Epithelial cell of proximal tubule (primary cell): ENCODE results near the genes CPNE4, ACAD11 and NPHP3.

GRCh38 chr3:129379621-129380068 lies 48.8 kb downstream of the EFCAB12 start:
- RAMPAGE, long total RNA, result no peak
- RRBS, result no CpG with 5 or more reads among the region's 6 CpGs

- RAMPAGE, long total RNA, result no peak
- RRBS, result no CpG with 5 or more reads among the region's 8 CpGs
These were observed 28.5 kb downstream of the EFCAB12 start for GRCh38 chr3:129399905-129400394.

DNA sequence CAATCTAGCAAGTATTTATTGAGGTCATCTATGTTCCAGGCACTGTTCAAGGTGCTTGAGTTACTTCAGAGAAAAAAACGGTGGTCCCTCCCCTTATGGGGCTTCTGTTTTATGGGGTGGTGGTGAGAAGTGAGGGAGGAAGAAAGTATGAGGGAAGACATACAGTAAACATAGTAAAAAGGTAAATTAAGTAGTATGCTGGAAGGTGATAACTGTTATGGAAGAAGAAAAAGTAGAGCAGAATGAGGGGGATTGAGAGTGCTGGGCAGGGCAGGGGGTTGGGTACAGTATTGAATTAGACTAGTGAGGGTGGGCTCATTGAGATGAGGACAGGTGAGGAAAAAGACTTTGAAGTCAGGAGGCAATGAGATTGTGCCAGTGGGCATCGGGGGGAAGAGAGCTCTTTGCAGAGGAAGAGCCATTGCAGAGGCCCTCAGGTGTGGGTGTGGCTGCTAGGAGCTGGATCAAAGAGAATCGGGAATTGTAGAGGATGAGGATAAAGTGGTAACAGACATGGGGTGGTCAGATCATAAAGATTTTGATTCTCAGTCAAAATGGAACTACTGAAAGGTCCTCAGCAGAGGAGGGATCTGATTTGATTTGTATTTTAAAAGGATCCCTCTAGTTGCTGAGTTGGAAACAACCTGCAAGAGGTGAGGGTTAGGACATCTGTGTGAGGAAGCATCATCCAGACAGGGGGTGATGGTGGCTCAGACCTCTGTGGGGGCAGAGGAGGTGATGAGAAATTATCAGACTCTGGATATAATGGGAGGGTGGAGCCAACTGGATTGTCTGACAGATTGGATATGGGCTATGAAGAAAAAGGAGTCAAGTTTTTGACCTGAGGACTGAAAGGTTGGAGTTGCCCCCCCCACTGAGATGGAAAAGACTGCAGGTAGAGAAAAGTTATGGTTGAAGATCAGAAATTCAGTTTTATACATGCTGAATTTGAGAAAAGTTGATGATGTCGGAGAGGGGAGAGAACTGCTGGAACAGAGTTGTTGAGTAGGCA lies 12.4 kb downstream of the IFT122 start:
- RAMPAGE, long total RNA, result no peak
- RRBS, result no CpG with 5 or more reads among the region's 4 CpGs

- RAMPAGE, long total RNA, result no peak
- RRBS, result no CpG with 5 or more reads among the region's 6 CpGs
These were observed 2.8 kb downstream of the PLXND1 start for GRCh38 chr3:129603640-129604038.

DNA sequence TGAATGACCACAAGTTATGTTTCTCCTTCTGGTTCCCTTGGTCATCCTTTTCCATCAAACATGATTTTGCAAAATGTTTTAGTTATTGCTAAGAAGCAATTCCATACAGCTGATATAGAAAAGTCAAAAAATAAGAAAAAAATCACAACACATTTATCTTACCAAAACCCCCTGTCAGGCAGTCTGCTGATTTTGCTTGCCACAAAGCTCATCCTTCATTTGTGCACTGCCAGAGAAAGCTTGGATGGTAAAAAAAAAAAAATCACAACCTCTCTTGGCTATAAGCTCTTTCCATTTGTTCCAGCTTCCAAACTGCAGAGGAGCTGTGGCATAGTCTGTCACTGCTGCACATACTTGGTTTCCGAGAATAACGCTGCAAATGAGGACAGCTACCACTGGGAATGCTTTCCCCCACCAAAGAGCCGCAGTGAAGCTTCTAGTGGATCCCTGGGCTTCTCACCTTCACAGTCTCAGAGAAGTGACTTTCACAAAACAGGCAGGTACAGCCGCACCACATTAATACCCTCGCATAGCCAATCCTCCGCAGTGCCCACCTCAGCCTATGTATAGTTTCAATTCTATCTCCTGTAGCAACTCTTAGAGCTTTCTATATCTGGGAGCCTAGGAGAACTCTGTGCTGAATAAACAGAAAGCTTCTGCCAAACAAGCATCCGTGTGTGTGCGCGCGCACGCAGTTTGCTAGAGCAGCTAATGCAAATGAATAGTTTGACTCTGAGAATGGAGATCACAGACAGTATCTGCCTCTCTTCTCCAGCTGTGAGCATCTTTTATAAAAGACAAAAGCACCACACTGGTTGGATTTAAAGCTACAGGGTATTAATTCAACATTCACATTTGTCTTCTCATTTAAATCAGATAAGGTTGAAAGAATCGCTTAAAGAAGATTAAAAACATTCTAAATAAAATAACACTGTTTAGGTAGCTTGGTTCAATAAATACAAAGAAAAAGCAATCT lies 81.8 kb upstream of the PLXND1 start:
- RAMPAGE, long total RNA, result no peak
- RRBS, result no CpG with 5 or more reads among the region's 12 CpGs

GRCh38 chr3:129722033-129722485 lies 115.6 kb upstream of the PLXND1 start:
- RAMPAGE, long total RNA, result no peak
- RRBS, result no CpG with 5 or more reads among the region's 6 CpGs

- RAMPAGE, long total RNA, result no peak
- RRBS, result no CpG with 5 or more reads among the region's 3 CpGs
These were observed 141.2 kb upstream of the PLXND1 start for GRCh38 chr3:129747585-129748233.

GRCh38 chr3:129911200-129911706 lies 17.7 kb upstream of the TMCC1 start:
- RAMPAGE, long total RNA, result no peak
- RRBS, result no CpG with 5 or more reads among the region's 1 CpG

GRCh38 chr3:130111949-130112867 lies 30.6 kb downstream of the ALG1L2 start:
- RAMPAGE, long total RNA, result no peak
- RRBS, result no CpG with 5 or more reads among the region's 61 CpGs

DNA sequence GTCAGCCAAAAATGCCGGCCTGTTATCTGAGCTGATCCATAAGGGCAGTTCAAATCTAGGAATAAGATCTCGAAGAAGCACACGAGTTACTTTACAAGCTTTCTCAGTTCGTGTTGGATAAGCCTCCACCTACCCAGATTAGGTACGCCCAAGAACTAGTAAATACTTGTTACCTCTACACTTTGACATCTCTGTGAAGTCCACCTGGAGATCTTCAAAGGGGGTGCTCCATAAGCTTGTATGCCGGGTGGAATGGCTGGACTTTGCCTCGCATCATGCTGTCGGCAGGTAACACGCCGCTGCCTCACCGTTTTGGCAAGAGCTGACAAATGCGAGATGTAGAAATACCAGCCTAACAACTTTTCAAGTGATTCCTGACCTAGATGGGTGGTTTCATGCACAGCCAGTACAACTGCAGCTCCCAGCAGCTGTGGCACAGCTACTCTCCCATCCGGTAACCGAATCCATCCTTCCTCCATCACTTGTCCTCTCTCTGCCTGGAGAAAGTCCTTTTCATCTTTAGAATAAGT lies 62.6 kb downstream of the ALG1L2 start:
- RAMPAGE, long total RNA, result no peak
- RRBS, result no CpG with 5 or more reads among the region's 14 CpGs

GRCh38 chr3:130705511-130705899 lies 41.1 kb downstream of the PIK3R4 start:
- RAMPAGE, long total RNA, result no peak
- RRBS, result no CpG with 5 or more reads among the region's 6 CpGs

GRCh38 chr3:131383937-131384694 lies 2.5 kb downstream of the NUDT16 start:
- RAMPAGE, long total RNA, result no peak
- RRBS, result no CpG with 5 or more reads among the region's 5 CpGs

- RAMPAGE, long total RNA, result no peak
- RRBS, result no CpG with 5 or more reads among the region's 4 CpGs
These were observed 2.6 kb upstream of the MRPL3 start for GRCh38 chr3:131505325-131505723.

DNA sequence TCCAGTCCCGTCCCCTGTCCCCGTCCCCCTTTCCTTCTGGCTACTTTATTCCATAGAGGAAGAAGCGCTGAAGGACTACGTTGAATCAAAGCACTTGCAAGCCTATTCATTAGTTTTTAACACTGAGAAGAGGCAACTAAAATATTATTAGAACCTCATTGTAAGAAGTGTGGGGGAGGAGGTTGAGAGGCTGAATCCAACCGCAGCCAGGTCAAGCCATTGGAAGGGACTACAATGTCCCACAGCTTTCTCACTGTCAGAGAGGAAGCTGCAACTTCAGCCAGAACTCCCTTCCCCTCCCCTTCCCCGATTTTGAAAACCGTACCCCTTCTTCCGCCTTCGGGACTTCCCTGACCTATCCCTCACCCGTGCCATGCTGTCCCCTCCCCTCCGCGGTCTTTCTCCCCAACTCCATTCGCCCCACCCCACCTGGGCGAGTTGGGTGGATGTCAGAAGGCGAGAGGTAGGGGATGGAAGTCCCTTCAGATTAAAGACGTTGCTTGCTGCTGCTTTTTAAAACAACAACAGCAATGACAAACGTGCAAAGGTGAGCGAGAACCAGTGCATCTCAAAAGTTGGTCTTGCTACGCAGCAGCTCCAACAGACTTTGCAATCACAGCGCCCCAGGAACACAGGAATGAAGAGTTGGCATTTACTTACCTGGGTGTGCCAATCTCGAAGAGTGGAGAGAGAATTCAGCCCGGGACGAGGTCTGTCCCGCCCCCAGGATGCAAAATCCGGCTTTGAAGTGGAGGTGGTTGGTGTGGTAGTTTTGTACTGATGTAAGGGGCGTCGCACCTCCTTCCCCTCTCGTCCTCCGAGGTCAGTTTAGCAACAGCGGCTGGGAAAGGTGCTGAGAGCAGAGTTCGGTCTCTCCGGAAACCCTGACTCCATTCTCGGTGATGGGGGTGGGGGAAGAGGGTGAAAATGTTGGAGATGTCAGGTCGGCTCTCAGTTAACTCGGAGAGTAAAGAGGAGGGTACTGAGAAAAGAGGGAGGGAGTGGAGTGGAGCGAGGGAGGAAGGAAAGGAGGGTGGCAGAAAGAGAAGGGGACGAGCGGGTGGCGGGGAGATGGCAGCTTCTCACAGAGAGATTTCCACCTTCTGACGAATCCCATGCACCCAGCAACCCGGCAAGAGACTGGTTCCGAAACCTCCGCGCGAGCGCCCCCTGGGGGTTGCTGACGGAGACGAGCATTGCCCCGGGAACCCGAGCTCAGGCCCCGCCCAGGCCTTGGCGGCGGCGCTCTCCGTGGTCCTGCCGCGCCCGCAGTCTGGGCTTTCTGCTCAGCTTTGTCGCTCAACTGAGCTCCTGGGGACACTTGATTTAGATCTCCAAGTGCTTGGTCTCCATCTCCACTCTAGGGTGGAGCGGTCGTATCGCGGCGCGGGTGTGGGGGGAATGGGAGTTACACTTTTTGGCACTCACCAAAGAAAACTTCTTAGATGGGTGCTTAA lies at the start of gene CPNE4:
TSS of gene CPNE4 (minus strand) at position 1,108 of the 1,457 bp plus-strand sequence.
- RAMPAGE, long total RNA, result no peak
- RRBS, result 1% methylated on average over 9 of the region's 65 CpGs

DNA sequence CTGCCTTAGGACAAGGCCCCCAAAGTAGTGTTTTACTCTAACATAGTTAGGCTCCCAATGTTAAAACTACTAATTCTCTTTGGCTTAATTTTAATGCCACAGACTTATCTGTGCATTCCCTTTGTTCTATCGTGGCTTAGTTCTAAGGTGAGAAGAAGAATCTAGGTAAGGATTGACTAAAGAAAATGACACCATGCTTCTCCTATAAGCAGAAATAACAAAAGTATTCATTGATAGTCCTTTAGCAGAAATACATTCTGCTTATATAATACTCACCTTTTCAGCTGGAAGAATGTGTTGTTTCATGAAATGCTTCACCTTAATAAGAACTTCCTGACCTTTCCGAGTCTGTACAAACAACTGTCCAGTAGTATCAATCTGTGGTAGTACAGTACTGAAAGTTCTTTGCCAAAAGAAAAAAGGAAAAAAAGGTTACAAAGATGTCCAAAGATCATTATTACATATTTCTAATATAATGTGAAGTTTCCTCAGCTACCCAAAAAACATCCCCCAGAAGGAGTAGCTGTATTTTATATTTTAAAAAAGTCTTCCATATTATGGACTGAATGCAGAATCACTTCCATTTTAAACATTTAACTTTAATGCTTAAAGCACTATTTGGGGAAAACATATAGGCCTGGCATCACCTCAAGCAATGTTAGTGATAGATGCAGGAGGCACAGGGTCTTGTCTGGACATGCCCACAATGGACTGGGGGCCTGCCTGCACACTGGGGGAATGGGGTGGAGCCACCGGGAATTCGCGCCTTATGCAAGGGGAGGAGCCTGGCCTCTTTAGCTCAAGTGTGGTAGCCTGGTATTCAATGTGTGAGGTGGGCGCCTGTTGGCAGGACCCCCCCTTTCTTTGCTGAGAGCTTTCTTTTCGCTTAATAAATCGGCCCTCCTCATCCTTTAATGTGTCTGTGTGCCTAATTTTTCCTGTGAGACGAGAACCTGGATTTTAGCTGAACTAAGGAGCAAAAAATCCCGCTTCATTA lies 29.6 kb downstream of the ACKR4 start:
- RAMPAGE, long total RNA, result no peak
- RRBS, result no CpG with 5 or more reads among the region's 10 CpGs

DNA sequence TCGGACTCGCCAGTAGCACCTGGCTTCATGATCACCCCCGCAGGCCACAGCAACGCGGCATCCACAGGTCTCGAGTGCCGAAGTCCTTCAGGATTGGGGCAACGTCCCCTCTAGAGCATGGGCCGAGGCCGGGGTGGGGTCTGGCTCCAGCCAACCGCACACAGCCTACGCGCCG lies at the start of gene ACAD11:
TSS of gene ACAD11 (minus strand) at position 87 of the 175 bp plus-strand sequence.
- RAMPAGE, long total RNA, result no peak
- RRBS, result no CpG with 5 or more reads among the region's 14 CpGs

GRCh38 chr3:132704109-132704605 lies 18.1 kb downstream of the NPHP3 start:
- RAMPAGE, long total RNA, result no peak
- RRBS, result no CpG with 5 or more reads among the region's 1 CpG

DNA sequence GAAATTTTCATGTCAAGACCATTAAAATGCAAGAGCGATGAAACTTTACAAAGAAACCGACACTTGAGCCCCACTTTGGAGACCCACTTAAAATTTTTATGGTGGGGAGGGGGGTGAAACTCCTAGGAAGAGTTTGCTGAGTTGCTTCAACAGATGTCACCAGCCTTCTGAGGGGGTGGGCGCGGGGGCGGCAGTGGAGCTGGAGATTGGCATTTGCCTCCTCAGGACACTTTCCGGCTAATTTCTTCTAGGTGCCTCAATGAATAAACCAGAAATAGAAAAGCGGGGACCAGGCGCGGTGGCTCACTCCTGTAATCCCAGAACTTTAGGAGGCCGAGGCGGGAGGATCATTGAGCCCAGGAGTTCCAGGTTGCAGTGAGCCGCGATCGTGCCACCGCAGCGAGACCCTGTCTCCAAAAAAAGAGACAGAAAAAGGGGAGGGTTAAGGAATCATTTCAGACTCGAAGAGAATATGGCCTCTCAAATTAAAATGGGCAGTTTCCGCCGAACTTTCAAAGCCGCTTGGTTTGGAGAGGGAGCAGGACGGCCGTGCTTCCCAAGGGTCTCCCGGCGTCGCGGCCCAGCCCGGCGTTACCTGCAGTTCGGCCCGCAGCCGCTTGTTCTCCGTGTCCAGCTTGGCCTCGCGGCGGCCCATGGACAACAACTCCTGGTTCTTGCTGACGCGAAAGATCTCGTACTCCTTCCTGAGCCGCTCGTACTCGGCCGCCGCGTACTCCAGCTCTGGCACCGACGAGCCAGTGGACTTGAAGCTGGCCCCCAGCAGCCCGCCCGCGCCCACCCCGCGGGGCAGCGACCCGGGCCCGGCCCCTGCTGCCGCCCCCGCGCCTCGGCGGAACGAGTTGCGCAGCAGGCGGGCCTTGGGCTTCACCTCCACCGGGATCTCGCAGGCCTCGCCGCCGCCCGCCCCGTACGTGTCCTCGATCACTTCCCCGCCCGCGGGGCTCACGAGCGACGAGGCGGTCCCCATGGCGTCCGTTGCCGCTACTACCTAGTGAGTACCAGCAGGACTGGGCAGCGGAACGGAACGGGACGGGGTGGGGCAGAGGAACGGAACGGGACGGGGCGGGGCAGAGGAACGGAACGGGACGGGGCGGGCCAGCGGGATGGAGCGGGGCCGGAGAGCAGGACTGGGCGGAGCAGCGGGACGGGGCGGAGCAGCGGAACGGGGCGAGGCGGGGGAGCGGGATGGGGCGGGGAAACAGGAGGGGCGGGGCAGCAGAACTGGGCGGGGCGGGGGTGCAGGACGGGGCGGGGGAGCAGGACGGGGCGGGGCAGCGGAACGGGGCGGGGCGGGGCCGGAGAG lies at the start of gene NPHP3:
TSS of gene NPHP3 (minus strand) at position 1,042 of the 1,324 bp plus-strand sequence.
- RAMPAGE, long total RNA, result no peak
- RRBS, result 2% methylated on average over 10 of the region's 118 CpGs

GRCh38 chr3:132722692-132723326 lies 600 bp upstream of the NPHP3 start:
- RAMPAGE, long total RNA, result no peak
- RRBS, result 1% methylated on average over 15 of the region's 42 CpGs

DNA sequence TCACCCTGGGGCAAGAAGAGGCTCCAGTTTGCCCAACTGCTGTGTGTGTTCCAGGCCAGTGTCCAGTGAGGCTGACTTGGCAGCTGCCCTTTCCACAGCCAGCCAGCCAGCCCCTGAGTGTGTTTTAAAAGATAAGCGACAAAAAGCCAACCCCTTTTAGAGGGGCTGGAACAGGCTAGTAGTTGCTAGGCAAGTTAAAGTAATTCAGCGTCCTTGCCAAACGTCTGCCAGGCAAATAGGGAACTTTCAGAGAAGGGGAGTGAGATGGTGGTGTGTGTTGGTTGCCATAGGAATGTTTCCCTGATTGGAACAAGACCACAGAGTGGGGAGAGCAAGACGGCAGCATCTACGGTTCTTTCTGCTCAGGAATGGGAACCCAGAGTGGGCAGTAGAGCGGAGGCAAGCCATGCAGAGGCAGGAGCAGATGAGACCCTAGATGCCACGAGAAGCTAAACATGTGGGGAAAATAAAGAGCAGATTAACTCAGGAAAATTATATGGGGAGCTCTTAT lies 86.4 kb downstream of the TMEM108 start:
- RAMPAGE, long total RNA, result no peak
- RRBS, result no CpG with 5 or more reads among the region's 7 CpGs